Trachea (tissue), 1 donor: ENCODE data around the gene MRLN.

DNA sequence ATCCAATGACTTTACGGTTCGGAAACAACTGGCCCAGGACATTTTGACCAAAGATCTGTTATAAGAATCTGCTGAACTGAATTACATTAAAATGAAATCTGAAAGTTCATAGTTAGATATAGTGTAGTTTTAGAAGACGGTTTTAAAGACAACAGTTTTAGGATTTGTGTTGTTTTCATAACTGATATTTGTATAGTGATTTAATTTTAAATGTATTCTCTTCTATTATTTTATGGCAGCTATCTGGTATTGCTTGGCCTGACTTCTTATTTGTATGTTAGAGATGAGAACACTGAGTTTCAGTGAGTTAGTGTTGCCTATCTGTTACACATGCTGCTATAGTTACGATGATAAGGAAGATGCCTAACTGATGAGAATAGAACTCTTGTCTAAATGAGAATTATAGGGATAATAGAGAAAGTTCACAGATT is 195.2 kb upstream of the CSTF2T start:
- PRO-cap: no peak

- PRO-cap: no peak
Measured at GRCh38 chr10:52313707-52314188, 333 bp upstream of the DKK1 start.

- PRO-cap: no peak
Measured at GRCh38 chr10:52965123-52965588, 192.6 kb upstream of the MBL2 start.

DNA sequence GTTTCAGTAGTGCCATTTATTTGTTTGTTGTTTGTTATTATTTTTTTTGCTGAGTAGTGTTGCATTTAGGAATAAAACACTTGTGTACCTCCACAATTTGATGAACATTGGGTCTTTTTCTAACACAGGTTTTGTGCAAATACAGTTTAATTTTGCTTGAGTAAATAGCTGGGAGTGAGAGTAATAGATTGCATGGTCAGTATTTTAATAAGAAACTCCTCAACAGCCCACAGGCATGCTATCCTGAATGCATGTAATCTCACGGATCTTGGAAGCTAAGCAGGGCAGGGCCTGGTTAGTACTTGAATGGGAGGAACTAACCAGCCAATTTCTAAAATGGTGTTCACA is 685.4 kb upstream of the MBL2 start:
- PRO-cap: no peak

- PRO-cap: no peak
Measured at GRCh38 chr10:57014808-57015026, 653.7 kb upstream of the ZWINT start.

DNA sequence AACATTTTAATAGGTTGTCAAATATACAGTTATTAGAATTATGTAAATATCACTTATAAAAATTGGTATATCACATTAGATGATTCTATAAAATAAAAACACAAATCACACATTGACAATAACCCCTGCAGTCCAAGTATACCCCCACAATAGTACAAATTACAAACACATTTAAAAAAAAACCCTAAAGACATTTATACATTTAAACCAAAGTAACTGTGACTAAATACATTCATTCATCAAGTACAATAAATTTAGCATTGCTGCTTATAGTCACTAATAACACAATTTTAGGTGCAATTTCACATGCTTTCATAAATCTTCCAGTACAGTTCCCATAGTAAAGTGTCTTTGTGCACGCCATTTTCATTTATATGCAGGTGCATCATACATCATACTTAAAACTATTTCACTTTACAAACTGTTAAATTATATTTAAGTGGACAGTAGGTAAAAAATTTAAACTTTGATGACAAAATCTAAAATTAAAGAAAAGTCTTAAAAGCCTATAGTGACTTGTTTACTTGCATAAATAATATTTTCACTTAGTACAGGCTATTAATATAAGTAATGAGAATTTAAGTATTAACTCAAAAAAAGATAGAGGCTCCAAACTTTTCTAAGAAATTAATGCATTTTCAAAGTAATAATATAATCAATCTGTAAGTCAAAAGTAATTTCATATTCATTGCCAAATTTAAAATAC is 76.0 kb downstream of the IPMK start:
- PRO-cap: no peak

- PRO-cap: no peak
Measured at GRCh38 chr10:58268207-58268558, 489 bp upstream of the IPMK start.

DNA sequence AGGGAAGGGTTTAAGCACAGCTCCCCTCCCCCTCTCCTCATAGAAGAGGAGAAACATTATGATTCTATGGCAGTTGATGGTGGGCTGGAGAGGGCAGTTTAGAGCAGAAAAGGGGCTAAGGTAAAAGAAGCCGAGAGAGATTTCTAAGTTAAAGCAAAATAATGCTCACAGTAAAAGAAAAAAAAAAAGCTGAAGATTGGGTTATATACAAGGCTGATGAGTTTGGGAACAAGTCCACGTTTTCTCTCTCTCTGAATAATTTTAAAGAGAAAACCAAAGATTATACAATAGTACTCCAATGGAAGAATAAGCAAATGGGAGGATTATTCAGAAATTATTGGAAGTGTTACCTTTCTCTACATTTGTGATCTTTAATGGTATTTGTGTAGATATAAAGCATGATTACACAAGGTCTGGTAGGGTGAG is 4.4 kb downstream of the CISD1 start:
- PRO-cap: no peak

DNA sequence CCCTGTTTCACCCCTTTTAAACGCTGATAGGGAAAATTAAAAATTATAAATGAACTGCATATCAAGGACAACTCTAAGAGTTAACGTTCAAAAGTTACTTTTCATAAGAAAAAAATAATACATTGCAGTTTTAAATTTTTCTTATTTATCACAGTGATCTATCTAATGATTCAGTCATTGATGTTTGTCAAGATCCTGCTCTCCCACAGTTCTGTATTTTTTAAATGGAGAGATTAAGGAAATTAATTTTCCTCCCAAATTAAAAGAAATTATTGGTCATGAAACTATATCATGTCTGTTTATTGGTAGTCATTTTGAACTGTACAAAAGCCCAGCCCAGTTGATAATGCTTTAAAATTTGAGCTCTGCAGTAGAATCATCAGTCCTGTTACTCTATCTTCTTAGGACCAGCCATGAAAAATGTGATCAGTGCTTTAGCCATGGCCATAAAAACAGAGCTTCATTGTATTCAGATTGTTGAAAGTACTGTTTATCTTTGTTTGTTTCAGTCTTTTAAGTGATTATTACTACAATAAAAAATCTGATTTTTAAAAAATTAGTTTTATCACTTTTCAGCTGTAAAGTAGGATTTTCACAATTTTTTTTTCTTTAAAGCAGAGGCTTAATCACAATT is 13.9 kb upstream of the TFAM start:
- PRO-cap: no peak

DNA sequence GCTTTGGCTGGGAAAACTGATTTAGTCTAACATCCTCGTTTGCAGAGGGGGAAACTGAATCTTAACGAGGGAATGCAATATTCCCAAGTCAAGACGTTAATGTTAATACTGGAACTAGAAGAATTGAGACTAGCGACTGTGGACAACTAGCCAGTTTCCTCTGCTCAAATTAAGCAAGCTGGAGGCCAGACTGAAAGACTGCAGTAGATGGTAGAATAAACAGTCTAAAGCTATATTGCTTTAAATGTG is 702 bp upstream of the TFAM start:
- PRO-cap: no peak

DNA sequence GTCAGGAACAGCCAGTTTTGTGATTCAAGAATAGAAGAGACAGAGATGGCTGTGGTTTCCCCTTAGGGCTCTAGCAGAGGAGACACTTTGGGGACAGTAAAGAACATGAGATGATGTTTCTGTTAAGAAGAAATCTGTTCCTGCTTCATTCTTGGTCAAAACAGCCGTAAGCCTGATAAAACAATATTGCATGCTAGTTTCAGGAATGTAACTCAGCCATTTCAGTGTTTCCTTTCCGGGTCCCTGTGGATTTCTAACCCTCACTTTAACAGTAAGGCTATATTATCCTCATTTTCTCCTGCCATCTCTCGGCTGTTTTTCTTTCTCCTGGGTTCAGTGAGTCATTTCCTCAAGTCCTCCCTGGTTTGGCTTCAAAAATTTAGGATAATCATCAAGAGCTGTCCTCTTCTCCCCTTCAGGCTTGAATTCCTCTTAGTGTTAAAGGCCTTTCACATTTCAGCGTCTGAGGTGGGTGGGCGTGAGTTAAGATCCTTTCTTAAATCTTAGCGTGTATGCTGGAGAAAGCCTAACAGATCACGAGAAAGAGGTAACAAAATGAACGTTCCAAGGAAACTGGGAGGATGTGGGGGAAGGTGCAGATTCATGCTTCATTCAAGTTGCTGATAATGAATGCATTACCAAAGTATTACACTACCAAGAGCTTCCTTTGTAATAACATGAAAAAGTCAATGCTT is 37.0 kb upstream of the BICC1 start:
- PRO-cap: no peak

- PRO-cap: no peak
Measured at GRCh38 chr10:58534937-58536081, 22.6 kb downstream of the BICC1 start.

DNA sequence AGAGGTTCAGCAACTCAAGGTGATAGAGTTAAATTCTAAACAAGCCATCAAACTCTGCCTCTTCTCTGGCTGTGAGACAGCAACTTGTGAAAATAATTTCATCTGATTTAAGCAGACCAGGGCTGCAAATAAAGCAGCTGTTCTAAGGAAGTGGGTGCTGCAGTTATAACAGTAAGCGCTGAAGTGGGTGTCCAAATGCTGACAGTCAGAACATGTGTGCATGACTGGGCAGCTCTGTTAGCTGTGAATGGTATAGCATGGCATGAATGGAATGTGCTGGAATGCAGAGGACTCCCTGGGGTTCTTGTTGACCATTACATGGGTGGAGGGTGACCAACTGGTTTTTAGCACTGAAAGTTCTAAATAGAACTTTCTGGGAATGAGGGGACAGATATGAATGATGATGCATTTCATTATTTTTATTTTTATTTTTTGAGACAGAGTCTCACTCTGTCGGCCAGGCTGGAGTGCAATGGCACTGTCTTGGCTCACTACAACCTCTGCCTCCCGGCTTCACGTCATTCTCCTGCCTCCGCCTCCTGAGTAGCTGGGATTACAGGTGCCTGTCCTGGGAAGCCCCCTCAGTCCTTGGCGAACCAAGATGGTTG is 319.9 kb upstream of the PHYHIPL start:
- PRO-cap: no peak

DNA sequence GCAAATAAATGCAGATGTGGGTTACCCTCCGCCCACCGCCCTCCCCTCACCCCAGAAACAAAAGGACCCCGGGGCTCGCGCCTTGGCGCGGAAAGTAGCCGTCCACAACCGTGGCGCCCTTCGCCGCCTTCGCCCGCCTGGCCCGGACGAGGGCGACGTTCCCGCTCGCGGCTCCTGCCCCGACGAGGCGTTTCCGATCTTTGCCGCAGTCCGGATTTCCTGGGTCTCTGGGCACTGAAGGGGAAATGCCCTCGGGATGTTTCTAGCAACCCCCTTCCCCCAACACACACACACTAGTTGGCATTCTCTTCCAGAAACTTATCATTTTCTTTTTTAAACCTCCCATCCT is 608 bp downstream of the PHYHIPL start:
- PRO-cap: no peak

DNA sequence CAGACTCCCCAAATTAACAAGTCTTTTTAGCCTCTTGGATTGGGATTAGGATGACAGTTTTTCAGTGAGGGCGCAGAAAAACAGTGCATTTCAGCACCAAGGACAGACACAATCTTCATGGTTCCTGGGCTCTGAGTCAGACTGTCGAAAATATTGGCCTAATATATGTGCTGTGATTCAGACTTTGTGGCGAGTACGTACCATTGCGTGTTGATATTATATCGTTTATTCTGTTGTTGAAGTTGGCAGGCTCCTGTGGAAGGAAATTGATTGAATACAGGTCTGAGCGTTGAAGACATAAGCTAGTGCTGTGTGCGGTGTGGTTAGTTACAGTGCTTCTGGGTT is 955 bp downstream of the PHYHIPL start:
- PRO-cap: no peak

DNA sequence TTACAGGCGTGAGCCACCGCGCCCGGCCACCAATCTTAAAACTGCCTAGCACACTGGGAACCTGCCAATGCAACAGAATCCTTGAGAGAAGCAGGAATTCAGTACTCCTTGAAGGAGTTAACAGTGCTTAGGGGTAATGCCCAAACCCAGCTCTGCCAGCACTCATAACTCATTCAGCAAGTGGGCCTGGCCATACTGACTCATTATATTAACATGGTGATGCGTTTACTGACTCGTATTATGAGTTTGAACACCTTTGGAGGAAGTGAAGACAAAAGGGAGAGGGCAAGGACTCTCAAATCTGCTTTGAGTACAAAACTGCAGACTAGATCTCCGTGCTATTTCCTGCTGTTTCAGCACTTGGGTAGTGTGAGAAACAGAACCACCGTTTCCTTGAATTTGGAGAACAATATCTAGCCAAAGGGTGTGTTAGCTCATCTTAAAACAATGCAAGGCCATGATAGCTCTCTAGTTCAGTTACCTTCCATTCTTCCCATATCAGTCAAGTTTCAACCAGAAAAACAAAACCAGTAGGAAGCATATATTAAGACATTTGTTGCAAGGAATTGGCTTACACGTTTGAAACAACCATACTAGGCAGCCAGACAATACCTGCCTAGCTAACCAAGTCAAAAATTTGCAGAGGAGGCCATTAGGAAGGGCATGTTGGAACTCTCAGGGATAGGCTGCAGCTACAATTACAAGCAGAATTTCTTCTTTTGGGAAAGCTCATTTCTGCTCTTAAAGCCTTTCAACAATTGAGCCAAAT is 30.7 kb downstream of the SLC16A9 start:
- PRO-cap: unidirectional peak, plus-strand start at position 268 of the sequence

GRCh38 chr10:59753319-59753884 is at the start of gene MRLN:
Gene MRLN, minus strand, starts transcription at chr10:59753455.
- PRO-cap: no peak

- PRO-cap: no peak
Measured at GRCh38 chr10:59897758-59898291, 8.5 kb downstream of the CCDC6 start.

DNA sequence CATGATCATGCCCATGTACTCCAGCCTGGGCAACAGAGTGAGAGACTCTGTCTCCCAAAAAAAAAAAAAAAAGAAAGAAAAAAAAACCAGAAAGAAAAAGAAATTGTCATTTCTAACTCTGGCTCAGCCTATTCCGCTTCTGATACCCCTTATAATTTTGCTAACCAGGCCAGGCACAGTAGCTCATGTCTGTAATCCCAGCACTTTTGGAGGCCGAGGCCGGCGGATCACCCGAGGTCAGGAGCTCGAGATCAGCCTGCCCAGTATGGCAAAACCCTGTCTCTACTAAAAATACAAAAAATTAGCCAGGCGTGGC is 213.4 kb downstream of the ANK3 start:
- PRO-cap: no peak

GRCh38 chr10:60572290-60573231 is 182.9 kb upstream of the ANK3 start:
- PRO-cap: no peak